Subcutaneous preadipocyte (primary cell): ENCODE measurements around the gene YIPF4.

DNA sequence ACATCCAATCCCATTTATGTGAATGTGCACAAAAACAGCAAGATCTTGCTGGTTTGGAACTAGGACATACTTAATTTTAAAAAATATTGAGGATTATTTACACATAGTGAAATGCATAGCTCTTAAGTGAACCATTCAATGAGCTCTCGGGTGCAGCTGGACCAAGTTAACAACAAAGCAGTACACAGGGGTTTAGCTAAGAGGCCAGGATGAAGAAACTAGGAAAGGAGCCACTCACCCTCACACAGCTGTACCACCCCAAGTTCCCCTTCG, 85.2 kb downstream of the EHD3 start:
- CAGE, long polyA plus RNA: no peak

DNA sequence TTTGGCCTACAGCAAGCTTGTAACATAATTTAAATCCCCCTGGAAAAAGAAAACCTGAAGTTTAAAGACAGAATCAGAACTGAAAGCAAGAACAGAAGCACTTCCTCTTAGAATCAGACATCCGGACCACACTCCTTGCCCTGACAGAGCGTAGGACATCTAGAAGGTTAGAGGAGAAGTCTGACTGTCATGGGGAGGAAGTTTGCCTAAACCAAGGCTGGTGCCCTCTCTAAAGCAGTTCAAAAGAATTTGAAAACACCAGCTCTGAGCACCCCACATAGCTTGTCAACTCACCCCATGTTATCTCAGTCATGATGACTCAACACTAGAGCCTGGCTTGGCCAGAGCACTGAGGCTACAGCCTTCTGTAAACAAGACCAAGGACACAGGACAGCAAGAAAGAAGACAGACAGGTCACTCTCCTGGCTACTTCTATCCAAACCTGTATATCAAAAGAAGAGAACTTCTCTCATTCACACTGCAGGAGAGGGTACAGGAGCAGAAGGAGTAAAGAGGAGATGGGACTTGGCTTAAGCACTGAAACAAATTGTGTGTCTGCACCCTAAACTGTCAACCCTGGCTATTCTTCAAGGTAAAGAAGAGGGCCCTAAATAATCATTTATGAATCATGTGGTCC, 198.6 kb downstream of the MEMO1 start:
- CAGE, long polyA plus RNA: no peak

- CAGE, long polyA plus RNA: no peak
These were observed 131.5 kb downstream of the MEMO1 start for GRCh38 chr2:31879026-31880070.

GRCh38 chr2:32235191-32235755, 29.4 kb downstream of the NLRC4 start:
- CAGE, long polyA plus RNA: no peak

DNA sequence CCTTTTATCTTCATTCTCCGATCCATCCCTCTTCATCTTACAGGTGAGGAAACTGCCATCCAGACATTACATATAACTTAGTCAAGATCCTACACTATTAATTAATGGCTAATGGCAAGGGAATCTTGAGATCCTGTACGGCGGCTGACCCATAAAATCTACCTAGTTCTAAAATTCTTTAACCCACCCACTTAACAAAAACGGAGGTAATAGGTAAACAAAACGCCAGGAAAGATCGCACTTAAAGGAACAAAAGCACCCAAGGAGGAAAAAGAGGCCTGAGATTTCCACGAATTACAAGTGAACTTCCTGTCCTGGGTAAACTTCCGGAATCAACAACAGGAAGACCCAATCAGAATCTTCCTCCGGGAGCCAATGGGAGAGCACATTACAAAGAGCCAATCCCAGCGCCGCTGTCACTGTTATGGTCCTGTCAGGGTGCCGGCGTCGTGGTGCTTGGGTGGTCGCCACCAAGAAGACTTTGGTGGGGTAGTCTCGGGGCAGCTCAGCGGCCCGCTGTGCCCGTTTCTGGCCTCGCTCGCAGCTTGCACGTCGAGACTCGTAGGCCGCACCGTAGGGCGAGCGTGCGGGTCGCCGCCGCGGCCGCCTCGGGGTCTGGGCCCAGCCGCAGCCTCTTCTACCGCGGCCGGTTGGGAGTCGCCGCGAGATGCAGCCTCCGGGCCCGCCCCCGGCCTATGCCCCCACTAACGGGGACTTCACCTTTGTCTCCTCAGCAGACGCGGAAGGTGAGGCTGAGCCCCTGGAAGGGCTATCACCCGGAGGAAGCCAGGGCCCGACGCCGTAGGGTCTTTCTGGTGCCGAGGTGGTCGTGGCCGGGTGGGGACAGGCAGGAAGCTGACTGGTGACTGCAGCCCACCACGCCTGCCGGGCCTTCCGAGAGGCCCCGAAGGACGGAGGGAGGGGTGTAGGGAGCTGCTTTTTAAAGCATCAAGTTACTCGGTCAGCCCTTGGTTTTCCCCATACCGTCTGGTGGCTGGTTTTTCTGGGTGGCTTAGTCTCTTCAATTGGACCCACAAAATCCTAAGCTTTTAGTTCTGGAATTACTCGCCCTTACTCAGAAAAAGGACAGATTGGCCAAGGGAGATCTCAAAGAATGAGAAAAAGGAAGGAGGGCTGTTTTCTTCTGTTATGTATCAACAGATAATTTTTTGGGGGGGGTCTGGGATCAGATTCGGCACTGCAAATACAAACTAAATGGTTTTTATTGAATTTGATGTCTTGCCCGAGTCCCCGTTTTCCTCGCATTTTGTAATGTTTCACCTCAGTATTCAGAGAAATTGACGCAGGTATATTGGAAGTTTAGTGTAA, at the start of gene YIPF4:
TSS of gene YIPF4 (plus strand) at position 416 of the 1,329 bp plus-strand sequence.
- CAGE, long polyA plus RNA: no peak

DNA sequence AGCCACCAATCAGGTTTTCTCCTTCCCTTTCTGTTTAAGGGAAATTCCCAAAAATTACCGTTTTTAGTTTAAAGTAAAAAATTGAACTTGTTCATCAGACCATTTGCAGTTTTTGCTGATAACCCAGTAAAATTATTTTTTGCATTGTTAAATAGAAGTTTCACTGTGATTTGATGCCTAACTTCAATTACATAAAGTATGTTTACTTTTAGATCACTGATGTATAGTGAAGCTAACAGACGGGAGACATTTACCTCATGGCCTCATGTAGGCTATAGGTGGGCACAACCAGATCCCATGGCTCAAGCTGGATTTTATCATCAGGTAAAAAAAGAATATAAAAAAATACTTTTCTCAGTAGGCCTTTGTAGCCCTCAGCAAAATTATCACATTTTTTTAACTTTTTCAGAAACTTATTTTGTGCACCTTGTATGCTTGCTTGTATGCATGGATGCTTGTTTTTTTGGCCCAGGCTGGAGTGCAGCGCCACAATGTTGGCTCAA, 35.1 kb downstream of the BIRC6 start:
- CAGE, long polyA plus RNA: no peak

DNA sequence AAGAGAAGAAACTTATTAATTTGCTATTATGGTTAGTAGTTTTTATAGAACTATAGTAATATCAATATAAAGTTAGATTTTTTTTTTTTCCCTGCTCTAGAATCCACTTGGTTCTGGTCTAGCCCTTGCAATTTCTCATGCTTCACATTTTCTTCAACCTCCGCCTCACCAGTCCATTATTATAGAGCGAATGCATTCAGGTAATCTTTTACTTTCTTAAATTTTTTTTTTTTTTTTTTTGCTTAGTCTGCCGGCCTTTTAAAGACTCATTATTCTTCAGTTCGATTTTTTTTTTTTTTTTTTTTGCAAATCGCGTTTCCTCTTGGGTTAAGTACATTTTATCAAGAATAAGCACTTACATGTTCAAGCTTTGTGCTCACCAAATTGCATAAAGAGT, 108.1 kb downstream of the BIRC6 start:
- CAGE, long polyA plus RNA: no peak

DNA sequence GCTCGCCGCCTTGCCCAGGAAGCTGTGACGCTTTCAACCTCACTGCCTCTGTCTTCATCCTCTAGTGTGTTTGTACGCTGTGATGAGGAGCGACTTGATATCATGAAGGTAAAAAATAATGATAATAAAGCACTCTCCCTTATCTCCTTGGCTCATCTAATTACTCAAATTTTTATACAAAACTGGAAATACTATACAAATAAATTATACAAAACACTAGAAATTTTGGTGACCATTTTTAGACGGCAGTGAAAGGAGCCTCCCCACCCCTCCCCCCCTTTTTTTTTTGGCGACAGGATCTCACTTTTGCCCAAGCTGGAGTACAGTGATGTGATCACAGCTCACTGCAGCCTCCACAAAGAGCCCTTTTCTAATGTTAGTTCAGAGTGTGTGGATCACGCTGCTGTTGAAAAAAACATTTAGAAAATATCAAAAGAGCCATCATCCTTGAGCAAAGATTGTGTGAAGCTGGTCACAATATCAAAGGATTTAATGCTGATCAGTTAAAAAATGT, 29.9 kb upstream of the TTC27 start:
- CAGE, long polyA plus RNA: no peak

GRCh38 chr2:33022139-33022530, 75.4 kb downstream of the LTBP1 start:
- CAGE, long polyA plus RNA: no peak

GRCh38 chr2:33598203-33599129, 633 bp downstream of the FAM98A start:
- CAGE, long polyA plus RNA: no peak

GRCh38 chr2:33797602-33798049, 198.5 kb upstream of the FAM98A start:
- CAGE, long polyA plus RNA: no peak

DNA sequence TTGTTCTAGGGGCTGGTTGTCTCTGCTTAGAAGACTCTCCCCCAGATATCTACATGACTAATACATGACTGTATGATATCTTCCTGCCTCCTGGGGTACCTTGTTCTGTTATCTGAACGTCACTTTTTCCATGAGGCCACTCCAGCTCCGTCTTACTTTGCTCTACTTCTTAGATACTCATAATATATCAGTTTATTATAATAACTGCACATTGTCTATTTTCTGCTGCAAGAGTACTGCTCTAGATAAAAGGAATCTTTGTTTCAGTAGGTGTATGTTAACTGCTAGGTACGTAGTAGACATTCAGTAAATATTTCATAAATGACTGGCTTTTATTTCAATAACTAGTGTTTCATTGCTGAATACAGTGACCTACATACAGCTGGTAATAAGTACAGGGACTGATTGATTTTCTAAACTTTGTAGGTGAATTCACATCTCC, 791.7 kb upstream of the FAM98A start:
- CAGE, long polyA plus RNA: no peak

GRCh38 chr2:36463508-36463896, 107.9 kb downstream of the CRIM1 start:
- CAGE, long polyA plus RNA: no peak

- CAGE, long polyA plus RNA: no peak
These were observed 112.1 kb downstream of the CRIM1 start for GRCh38 chr2:36467634-36468179.

DNA sequence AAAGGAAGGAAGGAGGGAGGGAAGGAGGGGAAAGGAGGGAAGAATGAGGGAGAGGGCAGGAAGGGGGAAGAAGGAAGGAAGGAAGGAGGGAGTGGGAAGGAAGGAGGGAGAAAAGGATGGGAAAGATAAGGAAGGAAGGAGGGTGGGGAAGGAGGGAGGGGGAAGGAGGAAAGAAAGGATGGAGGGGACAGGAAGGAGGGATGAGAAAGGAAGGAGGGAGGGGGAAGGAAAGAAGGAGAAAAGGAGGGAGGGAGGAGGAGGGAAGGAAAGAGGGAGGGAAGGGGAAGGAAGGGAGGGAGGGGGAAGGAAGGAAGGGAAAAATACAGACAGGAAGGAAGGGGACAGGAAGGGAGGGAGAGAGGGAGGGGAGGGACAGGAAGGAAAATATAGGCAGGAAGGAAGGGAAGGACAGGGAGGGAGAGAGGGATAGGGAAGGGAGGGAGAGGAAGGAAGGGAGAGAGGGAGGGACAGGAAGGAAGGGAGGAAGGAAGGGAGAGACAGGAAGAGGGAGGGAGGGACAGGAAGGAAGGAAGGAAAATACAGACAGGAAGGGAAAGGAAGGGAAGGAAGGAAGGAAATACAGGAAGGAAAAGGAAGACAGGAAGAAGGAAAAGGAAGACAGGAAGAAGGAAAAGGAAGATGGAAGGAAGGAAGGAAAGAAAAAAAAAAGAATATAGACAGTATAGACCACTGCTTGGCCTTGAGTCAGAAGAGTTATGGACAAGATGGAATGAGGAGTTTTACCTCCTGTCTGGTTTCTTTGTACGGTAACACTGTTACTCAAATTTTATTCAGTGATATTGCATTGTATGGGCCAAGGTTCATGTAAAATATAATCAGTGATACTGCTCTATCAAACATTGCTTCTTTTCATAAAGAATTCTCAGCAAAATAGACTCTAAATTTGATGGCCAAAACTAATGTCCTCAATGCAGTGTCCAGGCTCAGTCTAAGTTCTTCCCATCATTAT, 63.6 kb downstream of the FEZ2 start:
- CAGE, long polyA plus RNA: no peak

- CAGE, long polyA plus RNA: no peak
These were observed 54.6 kb downstream of the FEZ2 start for GRCh38 chr2:36543333-36543792.

DNA sequence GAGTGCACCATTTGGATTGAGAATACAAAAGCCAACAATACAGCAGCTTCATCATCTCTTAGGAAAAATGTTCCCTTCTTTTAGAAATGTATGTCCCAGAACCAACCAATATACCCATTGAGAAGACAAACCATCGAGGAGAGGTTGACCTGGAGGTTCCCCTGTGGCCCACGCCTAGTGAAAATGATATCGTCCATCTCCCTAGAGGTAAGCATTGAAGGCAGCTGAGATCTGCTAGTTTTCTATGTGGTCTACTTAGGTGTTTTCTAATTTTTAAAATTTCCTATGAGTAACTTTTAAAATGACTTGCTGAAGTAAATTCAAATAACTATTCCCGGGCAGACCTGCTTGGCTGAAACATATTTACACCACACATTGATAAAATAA, 53.7 kb downstream of the FEZ2 start:
- CAGE, long polyA plus RNA: no peak

DNA sequence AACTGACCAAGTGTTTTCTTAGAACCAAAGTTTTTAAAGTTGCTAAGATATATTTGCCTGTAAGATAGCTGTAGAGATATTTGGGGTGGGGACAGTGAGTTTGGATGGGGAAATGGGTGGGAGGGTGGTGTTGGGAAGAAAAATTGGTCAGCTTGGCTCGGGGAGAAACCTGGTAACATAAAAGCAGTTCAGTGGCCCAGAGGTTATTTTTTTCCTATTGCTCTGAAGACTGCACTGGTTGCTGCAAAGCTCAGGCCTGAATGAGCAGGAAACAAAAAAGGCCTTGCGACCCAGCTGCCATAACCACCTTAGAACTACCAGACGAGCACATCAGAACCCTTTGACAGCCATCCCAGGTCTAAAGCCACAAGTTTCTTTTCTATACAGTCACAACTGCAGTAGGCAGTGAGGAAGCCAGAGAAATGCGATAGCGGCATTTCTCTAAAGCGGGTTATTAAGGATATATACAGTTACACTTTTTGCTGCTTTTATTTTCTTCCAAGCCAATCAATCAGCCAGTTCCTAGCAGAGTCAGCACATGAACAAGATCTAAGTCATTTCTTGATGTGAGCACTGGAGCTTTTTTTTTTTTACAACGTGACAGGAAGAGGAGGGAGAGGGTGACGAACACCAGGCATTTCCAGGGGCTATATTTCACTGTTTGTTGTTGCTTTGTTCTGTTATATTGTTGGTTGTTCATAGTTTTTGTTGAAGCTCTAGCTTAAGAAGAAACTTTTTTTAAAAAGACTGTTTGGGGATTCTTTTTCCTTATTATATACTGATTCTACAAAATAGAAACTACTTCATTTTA, 48.9 kb downstream of the FEZ2 start:
- CAGE, long polyA plus RNA: no peak

DNA sequence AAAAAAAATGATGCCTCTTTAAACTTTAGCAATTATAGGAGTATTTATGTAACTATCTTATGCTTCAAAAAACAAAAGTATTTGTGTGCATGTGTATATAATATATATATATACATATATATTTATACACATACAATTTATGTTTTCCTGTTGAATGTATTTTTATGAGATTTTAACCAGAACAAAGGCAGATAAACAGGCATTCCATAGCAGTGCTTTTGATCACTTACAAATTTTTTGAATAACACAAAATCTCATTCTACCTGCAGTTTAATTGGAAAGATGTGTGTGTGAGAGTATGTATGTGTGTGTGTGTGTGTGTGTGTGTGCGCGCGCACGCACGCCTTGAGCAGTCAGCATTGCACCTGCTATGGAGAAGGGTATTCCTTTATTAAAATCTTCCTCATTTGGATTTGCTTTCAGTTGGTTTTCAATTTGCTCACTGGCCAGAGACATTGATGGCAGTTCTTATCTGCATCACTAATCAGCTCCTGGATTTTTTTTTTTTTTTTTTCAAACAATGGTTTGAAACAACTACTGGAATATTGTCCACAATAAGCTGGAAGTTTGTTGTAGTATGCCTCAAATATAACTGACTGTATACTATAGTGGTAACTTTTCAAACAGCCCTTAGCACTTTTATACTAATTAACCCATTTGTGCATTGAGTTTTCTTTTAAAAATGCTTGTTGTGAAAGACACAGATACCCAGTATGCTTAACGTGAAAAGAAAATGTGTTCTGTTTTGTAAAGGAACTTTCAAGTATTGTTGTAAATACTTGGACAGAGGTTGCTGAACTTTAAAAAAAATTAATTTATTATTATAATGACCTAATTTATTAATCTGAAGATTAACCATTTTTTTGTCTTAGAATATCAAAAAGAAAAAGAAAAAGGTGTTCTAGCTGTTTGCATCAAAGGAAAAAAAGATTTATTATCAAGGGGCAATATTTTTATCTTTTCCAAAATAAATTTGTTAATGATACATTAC, 47.9 kb downstream of the FEZ2 start:
- CAGE, long polyA plus RNA: no peak

- CAGE, long polyA plus RNA: no peak
These were observed 47.3 kb downstream of the FEZ2 start for GRCh38 chr2:36550730-36550998.